Metastatic Breast Carcinoma in the Brain (tissue), 10 donors: ENCODE results near the gene RPGR.

- PRO-cap, 10 experiments, result no peak in any of the 10 experiments
These were observed 405.4 kb downstream of the FAM47A start for GRCh38 chrX:33726629-33727188.

GRCh38 chrX:33741855-33742345 lies 390.2 kb downstream of the FAM47A start:
- PRO-cap, 10 experiments, result no peak in any of the 10 experiments

DNA sequence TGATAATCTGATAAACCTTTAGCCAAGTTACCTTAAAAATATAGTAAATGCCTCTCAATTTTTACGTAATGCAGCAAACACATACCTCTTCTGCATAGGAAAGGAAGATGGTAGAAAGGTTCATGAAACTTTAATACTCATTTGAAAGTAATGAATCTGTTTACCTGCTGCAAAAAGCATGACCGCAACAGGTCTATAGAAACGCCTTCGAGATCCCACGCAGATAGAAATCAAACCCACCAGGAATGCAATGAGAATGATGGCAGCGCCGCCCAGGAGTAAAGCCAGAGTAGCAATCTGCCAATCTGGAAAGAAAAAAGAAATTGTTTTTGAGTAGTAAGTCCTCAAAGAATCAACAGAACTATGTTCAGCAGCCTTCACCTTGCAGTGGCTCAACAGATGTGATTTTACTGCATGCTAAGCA lies 18.0 kb downstream of the TMEM47 start:
- PRO-cap, 10 experiments, result no peak in any of the 10 experiments

DNA sequence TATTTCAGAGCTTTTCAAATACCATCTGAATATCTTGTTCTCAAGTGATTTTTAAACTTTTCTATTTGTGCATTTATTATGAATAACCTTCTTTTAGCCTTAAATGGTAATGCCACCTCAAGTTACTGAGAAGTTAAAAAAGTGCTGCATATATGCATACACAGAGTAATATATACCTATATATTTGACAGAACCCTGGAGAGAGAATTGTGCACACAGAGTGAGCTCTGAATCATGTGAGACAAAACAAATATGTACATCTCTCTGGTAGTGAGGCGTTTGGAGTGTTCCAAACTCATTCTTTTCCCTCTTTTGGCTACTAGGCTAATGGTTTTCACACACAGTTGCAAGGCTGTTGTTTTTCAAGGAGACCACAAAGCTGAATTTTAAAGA lies 46.0 kb downstream of the CFAP47 start:
- PRO-cap, 10 experiments, result no peak in any of the 10 experiments

GRCh38 chrX:37887223-37887906 lies 40.0 kb upstream of the DYNLT3 start:
- PRO-cap, 10 experiments, result no peak in any of the 10 experiments

DNA sequence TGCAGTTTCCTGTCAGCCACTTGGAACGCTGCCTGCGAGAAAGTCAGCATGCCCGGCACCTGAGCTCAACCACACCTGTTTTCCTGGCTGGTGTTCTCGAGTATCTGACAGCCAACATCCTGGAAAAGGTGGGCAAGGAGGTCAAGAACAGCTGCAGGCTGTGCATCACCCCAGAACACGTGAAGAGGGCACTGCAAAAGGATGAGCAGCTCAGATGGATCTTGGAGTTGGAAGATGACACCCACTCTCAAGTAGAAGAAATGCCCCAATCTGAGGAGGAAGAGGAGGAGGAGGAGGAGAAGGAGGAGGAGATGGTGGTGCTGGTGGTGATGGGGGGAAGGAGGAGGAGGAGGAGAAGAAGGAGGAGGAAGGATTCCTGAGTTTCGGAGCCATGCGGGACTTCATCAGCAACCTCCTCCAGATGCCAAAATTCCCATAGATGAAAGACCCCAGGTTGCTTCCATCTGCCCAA lies 375 bp downstream of the H2AL3 start:
- PRO-cap, 10 experiments, result peak in 1 of 10 experiments; most common plus-strand start position 173 of the sequence (in 1)

DNA sequence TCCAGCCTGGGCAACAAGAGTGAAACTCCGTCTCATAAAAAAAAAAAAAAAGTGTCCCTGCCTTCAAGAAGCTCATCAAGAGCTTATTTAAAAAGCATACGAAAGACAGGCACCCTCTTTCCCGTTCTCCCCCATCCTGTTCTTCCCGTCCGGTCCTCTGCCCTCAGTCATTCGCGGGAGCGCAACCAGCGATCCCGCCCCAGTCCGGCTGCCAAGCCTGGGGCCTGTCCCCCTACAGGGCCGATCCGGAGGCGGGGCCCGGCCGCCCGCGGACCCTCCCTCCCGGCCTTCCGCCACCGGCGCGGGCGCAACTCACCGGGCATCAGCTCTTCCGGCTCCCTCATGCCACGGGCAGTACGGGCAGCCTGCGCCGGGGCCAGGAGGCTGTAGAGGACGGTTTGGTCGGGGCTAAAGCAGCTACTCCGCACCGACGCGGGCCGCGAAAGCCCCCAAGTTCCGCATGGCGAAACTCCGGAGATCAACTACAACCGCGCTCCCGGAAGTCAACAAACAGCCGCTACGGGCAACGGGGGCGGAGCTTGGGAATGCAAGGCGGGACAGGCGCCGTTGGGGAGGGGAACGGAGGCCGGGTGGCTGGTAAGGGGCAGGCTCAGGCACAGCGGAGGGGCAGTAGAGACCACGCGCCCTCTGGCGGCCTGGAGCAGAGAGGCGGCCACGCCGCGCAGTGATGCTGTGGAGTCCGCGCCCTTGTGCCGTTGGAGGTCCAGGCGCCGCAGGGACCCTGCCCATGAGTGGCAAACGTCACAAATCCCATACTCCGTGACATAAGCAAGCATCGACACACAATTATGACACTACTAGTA lies at the start of gene RPGR:
Gene RPGR (minus strand): TSS at position 486 of the 824 bp plus-strand sequence.
- PRO-cap, 10 experiments, result peak in 10 of 10 experiments; most common plus-strand start position 664 of the sequence (in 7); most common minus-strand start position 451 of the sequence (in 6)

GRCh38 chrX:39336371-39337781 lies 535.6 kb downstream of the MID1IP1 start:
- PRO-cap, 10 experiments, result no peak in any of the 10 experiments

DNA sequence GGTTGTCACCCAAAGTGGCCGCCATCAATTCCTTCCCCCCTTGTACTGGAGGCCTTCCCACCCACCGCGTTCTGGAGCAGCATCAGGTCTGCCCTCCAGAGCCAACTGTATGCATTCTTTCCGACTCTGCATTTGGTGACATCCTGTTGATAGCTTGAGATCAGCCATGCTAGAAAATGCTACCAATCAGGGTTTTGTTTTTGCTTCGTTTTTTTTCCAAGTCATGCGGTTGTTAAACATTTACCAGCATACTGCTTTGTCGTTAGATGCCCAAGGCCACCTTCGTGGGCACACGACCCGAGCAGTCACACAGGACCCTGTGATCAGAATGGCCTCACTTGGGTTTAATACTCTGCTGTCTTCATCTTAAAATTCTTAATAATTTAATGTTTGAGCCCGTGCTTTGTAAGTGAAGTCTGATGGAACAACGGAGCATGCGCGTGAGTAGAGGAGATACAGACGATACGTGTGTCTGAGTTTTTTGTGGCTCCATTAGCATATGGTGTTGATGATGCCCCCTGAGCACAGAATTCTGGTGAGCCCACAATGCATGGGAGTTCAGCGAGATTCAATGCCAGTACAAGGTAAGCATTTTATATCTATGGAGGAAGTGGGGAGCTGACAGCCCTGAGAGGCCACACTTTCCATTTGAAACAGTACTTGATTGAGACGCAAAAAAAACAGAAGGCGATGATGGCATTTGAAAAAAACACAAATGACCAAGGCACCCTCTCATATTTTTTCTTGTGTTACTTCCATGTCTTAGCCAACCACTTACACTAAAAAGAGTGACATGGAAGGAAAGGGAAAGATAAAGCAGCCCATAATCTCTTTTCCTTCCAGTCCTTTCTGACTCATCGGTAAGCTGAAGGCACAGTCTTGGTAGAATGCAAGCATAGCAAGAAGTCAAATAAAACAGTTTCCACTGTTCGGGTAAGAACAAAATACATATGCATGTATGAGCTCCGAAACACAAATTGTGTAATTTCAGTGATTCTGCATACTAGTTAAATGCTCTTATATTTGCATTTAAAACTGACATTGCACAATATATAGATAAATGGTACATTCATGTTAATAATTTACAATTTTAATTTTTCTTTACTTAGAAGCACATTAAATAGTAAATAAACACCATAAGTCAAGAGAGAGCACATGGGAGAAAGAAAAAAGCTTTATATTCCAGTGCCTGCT lies 323.5 kb downstream of the BCOR start:
- PRO-cap, 10 experiments, result no peak in any of the 10 experiments

DNA sequence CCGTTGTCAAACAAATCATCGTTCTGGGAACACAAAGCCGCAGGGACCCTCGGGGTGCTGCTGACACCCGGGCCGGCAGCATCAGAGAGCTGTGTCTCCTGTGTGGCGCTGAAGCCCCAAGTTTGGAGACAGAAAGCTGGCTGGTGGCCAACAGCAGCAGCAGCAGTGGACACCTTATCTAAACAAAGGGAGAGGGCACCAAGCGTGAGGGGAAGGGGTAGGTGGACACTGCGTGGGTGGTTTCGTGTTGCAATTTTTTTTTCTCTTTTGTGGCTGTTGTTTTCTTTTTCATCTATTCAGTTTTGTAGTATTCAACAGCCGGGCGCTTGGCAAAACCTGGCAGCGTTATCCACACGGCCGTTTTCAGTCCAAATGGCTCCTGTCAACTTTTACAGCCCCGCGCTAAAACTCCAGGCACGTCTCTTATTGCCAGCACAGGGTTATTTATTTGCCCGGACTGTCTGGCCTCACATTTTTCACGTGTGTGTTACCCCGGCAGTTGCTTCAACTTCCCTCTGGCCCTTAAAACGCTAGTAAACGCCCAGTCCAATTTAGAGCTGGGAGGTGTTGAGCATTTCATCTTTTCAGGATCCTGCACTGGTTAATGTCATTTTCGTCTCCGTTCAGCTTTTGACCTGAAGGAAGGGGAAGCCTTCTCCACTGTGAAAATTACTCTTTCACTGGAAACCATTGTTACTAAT lies 192.2 kb downstream of the BCOR start:
- PRO-cap, 10 experiments, result no peak in any of the 10 experiments

DNA sequence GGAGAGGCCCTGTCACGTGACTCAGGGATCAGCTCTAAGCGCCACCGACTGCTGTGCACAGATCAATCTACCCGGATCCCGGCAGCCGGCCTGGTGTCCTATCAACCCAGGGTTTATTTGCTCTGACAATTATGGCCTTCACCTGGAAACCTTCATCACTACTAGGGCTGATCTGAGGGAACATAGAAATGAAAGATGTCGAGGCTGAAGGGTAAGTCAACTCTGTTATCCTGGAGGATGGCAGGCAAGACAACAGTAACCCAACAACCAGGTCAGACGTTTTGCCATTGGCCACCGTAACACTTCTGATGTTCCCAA lies 38.9 kb downstream of the BCOR start:
- PRO-cap, 10 experiments, result no peak in any of the 10 experiments

GRCh38 chrX:40072340-40072780 lies 25.4 kb downstream of the BCOR start:
- PRO-cap, 10 experiments, result no peak in any of the 10 experiments

- PRO-cap, 10 experiments, result peak in 8 of 10 experiments; most common plus-strand start chrX:40085492 (in 3); most common minus-strand start chrX:40085295 (in 8)
These were observed 12.6 kb downstream of the BCOR start for GRCh38 chrX:40085010-40085702.

DNA sequence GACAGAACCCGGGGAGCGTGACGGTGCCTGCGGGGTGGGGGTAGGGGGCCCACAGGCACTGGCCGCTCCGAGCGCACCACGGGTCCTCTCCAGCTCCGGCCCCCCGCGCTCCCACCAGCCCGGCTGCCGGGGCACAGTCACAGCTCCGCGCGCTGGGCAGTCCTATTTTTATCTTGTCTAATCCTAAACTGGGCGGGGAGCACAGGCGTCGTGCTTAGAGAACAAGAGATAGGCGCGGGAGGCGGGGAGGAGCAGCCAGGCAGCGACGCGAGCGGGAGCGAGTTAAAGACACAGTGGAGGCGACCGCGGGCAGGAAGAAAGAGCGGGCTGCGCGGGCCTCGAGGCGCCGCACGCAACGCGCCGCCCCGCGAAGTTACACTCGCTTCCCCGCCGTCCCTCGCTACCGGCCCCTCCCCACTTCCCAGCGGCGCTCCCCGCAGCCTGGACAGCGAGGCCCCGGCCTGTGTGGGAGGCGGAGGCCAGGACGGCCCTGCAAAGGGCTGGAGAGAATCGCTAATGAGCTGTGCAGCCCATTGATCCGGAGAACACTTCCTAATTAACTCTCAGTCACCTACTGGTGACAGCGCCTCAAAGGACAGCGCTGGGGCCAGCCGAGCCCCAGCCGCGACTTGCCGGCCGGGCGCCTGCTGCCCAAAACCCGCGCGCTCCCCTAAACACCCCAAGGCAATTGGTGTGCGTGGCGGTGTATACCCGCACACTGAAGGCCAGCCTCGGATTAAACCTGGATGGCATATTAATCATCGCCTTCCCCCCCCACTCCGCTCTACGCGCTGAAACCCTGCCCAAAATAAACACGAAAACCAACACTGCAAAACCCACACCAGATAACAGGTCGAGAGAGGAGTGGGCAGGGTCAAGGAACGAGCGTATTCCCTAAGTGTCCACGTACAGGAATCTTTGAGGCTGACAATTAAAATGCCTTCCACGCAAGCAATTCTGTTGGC lies 3.1 kb downstream of the BCOR start:
- PRO-cap, 10 experiments, result peak in 9 of 10 experiments; most common plus-strand start position 285 of the sequence (in 9); most common minus-strand start position 141 of the sequence (in 6)

- PRO-cap, 10 experiments, result peak in 1 of 10 experiments; most common minus-strand start chrX:40101045 (in 1)
These were observed 3.2 kb upstream of the BCOR start for GRCh38 chrX:40100751-40101607.

DNA sequence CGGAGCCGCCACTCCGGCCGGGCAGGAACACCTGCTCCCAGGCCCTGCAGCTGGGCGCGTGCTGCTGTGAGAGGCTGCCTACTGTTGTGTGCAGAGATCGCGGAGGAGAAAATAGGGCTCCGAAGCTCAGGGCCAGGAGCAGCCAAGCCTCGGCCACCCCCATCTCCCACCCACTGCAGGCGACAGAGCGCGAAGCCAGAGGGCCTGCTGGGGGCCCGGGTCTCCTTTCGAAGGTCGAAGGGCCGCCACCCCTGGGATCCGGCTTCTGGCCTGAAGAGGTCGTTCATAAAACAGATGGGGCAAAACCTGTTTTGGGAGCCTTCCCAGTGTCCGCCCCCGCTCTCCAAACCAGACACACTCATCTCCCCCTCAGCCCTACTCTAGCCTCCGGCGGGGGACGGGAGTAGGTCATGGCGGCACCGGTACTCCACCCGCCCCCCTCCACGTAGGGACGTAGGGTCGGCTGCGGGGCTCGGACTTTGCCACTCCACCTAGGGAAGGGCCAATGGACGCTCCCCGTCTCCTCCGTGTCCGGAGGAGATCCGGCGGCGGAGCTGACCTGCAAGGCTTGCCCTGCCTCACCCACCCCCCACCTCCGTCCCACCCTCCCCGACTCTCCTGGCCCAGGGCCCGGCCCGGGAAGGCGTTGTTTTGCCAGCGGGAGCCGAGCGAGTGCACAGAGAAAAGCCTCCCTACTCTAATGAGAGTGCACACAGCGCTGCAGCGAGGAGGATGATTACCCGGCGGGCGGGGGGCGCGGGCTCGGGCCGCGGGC lies 8.0 kb upstream of the BCOR start:
- PRO-cap, 10 experiments, result peak in 9 of 10 experiments; most common plus-strand start position 485 of the sequence (in 7); most common minus-strand start position 86 of the sequence (in 3)

GRCh38 chrX:40153893-40154647 lies 56.3 kb upstream of the BCOR start:
- PRO-cap, 10 experiments, result peak in 10 of 10 experiments; most common plus-strand start chrX:40153993 (in 6); most common minus-strand start chrX:40154433 (in 10)

- PRO-cap, 10 experiments, result peak in 1 of 10 experiments; most common plus-strand start chrX:40168936 (in 1)
These were observed 70.9 kb upstream of the BCOR start for GRCh38 chrX:40168794-40169013.

DNA sequence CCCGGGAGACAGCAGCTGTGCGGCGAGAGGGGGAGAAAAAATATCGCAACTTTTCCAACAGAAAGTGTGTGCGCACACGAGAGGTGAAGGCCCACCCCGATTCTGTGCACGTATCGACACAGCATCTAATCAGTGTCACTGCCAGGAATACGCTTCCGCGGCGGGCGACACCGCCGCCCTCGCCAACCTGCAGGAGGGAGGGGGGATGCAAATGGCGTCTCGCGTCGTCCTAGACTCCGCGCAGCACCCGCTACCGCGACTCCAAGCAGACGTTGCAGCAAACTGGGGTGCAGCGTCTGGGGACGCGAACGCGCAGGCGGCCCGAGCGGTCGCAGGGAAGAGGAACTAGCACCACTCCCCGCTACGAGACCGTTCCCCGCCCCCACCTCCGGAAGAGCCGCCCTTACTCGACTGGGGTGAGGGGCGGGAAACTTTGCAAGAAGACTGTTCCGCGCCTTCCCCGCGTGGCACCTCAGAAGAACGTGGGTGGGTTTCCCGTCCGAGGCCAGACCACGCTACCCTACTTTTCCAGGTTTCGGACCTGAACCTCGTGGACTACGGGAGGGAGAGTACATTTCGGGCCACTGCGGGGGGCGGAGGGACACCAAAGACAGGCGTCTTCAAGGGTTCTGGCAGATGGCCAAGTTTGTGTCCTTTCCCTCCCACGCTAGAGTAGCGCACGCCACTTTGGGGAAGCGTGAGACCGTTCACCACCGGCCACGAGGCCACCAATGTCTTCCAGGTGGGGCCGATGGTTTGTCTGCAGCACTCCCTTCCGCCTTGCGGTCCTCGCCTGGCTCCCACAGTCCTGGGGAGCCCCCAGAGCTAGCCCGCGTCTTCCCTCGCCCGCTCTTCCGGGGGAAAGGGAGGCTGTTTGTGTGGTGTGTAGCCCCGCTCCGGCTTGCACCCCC lies 77.9 kb upstream of the BCOR start:
- PRO-cap, 10 experiments, result peak in 9 of 10 experiments; most common plus-strand start position 315 of the sequence (in 8); most common minus-strand start position 347 of the sequence (in 5)

DNA sequence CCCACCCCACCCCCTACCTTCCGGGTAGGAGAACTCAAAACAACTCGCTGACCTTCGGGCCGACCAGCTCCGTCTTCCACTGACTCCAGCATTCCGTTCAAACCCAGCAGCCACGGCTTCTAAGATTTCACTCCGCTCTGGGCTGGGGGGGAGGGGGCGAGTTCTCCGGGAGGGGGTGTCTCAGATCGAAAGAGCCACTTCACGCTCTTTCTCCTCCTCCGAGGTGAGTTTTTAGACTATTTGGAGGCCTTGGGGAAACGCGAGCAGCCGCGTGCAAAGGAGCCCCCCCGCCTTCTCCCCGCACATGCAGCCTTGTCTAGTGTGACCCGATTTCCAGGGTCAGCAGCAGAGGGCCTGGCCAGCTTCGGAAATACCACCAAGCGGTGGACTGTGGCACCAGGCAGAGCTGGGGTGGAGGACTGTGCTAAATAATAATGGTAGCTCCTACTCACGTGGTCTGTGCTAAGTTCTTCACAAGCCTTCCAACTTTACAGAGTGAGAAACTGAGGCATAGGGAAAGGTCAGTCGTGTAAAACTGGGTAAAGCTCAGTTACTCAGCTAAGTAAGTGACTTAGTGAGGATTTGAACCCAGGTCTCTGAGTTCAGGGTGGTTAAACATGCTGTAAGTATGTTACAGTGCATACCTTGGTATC lies 79.3 kb upstream of the BCOR start:
- PRO-cap, 10 experiments, result peak in 4 of 10 experiments; most common plus-strand start position 37 of the sequence (in 2); most common minus-strand start position 99 of the sequence (in 2)